Right cardiac atrium (tissue), 1 donor: Measurements from ENCODE around the genes COQ8A and WNT3A.

GRCh38 chr1:226674526-226675876 is 64.1 kb downstream of the ITPKB start:
- PRO-cap: no peak

GRCh38 chr1:226678479-226679208 is 60.4 kb downstream of the ITPKB start:
- PRO-cap: no peak

GRCh38 chr1:226738099-226738914 is 775 bp downstream of the ITPKB start:
- PRO-cap: bidirectional peak, plus-strand start at chr1:226738656, minus-strand start at chr1:226738553

- PRO-cap: unidirectional peak, plus-strand start at chr1:226827738
These were observed 43.1 kb upstream of the PSEN2 start for GRCh38 chr1:226827168-226827894.

DNA sequence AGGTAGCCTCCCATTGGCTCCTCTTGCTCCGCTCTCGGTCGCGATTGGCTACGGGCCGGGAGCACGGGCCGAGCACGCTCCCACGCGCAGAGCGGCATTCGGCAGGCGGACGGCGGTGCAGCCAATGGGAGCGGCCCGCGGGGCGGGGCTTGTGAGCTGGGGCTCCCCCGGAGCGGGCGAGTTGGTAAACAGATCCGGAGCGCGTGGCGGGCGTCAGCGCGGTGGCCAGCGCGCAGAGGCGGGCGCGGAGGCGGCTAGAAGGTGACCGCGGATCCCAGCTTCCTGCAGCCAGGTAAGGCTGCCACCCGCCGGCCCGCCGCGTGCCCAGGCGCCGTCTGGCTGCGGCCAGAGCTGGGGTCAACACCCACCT is at the start of gene COQ8A:
Gene COQ8A, plus strand, starts transcription at position 187 of the 370 bp plus-strand sequence.
- PRO-cap: bidirectional peak, plus-strand start at position 191 of the sequence, minus-strand start outside the sequence

- PRO-cap: no peak
These were observed 530 bp downstream of the COQ8A start for GRCh38 chr1:226940478-226941170.

- PRO-cap: no peak
These were observed 25.1 kb downstream of the COQ8A start for GRCh38 chr1:226965196-226965660.

- PRO-cap: no peak
These were observed 27.5 kb downstream of the COQ8A start for GRCh38 chr1:226967614-226967973.

- PRO-cap: no peak
These were observed 118.2 kb downstream of the COQ8A start for GRCh38 chr1:227058081-227058822.

DNA sequence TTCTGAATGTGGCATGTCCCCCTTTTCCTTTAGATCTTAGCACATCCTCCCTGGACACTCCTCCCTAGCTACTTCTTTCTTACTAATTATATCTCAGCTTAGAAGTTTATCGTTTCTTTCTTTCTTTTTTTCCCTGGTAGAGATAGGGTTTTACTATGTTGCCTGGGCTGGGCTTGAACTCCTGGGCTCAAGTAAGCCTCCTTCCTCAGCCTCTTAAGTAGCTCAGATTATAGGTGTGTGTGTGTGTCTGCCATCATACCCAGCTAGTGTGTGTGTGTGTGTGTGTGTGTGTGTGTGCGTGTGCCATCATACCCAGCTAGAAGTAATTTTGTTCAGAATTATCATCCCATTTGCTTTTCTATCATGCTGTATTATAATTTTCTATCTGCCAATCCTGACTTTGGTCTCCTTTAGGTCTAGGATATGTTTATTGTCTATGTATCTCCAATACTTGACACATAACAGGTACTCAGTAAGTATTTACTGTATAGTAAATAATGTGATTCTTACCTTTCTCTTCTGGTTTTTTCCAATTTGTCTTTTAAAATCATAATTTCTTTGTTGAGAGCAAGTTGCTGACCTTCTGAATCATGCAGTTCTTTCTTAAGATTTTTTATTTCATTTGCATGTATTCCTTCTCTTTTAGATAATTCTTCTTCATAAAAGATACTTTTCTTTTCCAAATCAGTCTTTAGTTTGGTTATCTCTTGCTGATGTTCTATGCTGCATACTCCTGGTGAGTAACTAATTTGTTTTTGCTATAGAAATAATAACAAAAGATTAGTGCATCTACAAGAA is 160.6 kb downstream of the COQ8A start:
- PRO-cap: no peak

- PRO-cap: no peak
These were observed 188.8 kb downstream of the COQ8A start for GRCh38 chr1:227128885-227129290.

- PRO-cap: no peak
These were observed 183.8 kb downstream of the CDC42BPA start for GRCh38 chr1:227134209-227135239.

- PRO-cap: no peak
These were observed 172.9 kb downstream of the CDC42BPA start for GRCh38 chr1:227145389-227145889.

- PRO-cap: no peak
These were observed 150.6 kb downstream of the CDC42BPA start for GRCh38 chr1:227167646-227168132.

GRCh38 chr1:227299089-227299487 is 19.2 kb downstream of the CDC42BPA start:
- PRO-cap: no peak

DNA sequence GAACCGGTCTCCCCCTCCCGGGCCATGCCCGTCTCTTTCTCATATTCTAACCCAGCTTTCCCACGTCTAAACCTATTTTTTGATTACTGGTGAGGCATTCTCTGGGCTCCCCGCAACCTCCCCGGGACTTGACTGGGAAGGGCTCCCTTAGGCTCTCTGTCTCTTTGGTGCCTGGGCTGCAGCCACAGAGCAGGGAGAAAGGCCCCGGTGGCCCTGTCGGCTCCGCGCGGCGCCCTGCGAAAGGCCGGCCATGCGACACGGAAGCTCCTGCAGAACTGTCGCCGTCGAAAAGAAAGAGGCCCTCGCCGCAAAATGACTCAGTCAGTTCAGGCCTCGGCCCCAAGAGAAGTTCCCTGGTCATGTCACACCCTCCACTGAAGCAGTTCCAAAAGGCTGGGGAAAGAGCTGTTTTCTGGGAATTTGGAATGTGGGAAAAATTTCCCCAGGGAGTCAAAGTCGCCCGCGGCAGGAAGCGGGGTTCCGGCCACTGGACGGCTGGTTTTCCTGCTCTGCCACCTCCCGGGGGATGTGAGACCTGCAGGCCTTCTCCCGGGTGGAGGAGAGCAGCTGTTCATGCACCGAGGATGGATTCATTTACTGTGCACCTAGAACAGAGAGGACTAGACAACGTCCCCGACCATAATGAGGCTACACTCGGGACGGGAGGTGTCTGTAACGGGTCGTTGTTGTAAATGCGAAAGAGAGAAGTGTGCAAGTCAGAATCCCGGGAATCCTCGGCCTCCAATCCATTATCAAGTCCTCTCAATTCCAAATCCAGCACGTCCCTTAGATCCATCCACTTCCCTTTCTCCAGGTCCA is 115.8 kb upstream of the ZNF678 start:
- PRO-cap: unidirectional peak, minus-strand start at position 277 of the sequence

- PRO-cap: no peak
These were observed 13.5 kb downstream of the SNAP47 start for GRCh38 chr1:227748161-227749680.

DNA sequence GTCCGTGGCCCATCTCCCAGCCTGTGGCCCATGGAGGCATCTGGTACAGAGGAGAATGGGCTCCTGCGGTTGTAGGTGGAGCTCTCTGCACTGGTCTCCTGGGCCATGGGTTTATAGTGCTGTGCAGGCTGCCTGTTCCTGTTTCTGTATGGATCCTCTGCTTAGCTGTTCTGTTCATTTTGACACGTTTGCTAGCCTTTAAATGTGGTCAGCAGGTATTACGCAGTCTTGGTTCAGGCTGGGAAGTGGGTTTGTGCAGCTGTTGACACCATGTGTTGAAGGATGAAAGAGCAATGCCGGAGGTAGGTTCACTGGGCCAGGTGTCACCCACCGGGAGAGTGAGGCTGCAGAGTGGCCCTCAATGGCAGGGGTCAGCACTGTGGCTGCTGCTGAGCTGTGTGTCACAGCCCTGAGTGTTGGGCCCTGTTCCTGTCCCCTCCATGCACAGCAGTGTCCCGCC is 38.9 kb downstream of the SNAP47 start:
- PRO-cap: no peak

DNA sequence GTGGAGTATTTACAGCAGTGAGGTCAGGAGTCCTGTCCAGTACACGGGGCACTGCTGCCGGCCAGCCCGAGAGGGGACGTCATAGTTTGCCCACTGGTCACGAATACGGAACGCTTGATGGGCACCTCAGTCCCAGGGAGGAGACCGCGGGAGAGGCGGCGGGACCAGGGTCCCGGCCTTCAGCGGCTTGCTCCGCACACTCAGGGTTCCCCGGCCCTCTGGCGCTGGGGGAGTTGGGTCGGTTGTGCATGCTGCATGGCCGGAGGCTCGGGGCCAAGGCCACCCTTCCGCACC is 28.8 kb upstream of the PRSS38 start:
- PRO-cap: no peak

GRCh38 chr1:228006765-228007829 is at the start of gene WNT3A:
WNT3A (plus strand) TSS chr1:228006998.
- PRO-cap: no peak